AG04449 (cell line): ENCODE measurements around a stretch of chr17.

DNA sequence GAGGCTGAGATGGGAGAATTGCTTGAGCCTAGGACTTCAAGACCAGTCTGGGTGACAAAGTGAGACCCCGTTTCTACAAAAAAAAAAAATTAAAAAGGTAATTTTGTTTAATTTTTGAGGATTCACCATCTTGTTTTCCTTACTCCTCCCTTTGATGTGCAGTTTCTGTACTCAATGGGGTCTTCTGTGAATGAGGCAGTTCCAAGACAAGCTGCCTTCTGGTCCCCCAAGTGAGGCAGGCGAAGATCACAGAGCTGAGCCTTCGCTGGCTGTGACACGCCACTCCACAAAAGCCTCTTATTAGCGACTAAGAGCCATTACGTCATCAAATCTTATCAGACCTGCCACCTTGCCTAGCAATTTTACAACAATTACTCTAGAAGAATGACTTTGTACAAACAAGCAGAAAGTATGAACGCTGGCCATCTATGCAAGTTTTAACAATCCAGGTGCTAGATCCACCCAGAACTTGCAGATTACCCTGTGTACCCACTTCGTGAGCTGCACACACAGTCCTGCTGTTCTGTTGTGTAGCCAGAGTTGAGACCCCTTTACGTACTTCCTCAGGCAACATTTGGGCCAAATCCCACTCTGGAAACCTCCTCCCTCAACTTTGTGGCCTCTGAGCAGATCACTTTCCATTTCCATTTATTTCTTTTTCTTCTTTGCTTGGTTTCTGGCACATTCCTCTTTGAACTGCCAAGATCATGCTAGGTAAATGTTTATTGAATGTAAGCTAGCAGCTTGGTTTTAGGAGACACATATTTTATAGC lies 3.8 kb upstream of the ICAM2 start:
- RRBS: no CpG with 5 or more reads among the region's 9 CpGs

DNA sequence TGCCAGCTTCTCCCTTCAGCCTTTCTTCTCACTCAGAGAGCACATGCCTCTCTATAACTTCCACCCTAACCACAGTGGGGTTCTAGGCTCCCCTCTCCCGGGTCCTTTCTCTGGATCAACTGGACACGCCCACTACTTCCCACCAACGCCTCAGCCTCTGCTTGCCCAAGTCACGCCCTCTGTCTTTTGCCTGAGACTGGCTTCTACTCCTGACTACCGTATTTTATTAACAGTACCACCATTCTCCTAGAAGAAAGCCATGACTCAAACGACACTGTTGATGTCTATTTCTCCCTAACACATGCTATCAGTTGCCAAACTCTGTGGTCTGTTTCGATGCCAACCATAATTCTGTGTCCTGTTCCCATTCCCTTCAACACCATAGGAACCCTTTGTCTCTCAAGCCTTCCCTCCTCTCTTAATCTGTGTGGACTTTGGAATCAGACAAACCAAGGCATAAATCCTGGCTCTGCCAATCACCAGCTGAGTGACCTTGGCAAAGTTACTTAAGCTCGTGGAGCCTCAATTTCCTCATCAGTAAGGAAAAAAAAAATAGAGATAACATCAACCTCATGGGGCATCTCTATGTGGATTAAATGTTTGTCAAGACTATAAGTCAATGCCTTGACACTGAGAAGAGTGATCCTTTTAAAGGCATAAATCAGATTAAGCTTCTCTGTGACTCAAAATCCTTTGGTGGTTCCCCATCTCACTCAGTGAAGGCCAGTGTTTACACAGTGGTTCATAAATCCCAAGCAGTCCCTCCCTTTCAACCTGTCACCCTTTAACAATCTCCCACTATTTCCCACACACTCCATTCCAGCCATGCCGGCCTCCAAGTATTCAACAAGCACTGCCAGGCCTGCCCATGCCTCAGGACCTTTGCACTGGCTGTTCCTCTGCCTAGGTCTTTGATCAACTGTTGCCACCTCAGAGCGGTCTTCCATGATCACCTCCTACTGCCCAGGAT lies 45.7 kb downstream of the ERN1 start:
- RRBS: no CpG with 5 or more reads among the region's 10 CpGs

DNA sequence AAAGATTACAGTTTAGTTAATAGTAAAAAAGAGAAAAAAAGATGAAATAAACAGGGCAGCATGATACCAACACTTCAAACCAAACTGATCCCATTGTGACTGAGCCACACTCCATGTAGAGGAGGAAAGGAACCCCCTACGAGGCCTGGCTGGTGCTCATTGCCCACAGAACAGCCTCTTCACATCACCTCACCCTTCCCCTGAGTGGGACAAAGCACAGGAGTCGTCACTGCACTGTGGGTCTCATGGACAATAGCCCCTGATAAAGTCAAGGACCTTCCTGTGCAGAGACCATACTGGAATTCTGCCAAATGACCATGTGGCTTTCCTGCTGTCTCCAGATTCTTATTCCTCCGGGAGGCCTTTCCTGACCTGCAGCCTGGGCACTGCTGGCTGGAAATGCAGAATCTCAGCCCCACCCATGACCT lies 60.4 kb upstream of the ERN1 start:
- RRBS: no CpG with 5 or more reads among the region's 3 CpGs

DNA sequence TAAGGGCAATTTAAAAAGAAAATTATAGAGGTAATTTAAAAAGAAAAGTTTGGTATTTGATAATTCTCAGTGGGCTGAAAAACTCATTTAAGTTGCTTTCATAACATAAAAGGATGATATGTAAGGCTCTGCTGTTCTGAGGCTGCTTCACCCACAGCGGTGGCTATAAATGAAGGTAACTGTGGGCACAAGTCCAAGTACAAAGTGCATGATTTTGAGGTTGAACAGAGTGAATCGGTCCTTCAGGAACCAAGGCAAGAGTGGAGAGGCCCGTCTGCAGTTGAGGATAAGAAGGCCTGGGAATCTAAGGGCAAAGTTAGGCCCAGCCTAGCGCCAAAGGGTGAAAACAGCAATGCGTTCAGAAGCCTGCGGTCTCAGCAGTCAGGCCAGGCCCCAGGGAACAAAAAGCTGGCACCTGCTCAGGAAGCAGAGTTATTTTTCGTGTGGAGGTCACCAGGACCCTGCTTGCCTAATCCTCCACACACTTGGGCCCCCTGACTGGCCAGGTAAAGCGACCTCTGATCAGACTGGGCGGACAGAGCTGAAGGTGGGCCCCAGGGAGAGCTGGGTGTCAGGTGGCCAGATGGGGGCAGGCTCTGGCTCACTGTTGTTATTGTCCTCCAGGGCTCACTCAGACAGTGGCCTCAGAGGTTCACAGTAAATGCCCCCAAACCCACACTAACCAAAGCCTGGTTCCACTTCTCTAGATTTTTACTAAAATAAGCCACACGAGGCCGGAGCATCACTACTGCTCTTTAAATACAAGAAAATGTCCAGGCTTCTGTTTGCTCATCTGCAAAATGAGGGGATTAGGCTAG lies 46.5 kb downstream of the TEX2 start:
- RRBS: no CpG with 5 or more reads among the region's 11 CpGs

DNA sequence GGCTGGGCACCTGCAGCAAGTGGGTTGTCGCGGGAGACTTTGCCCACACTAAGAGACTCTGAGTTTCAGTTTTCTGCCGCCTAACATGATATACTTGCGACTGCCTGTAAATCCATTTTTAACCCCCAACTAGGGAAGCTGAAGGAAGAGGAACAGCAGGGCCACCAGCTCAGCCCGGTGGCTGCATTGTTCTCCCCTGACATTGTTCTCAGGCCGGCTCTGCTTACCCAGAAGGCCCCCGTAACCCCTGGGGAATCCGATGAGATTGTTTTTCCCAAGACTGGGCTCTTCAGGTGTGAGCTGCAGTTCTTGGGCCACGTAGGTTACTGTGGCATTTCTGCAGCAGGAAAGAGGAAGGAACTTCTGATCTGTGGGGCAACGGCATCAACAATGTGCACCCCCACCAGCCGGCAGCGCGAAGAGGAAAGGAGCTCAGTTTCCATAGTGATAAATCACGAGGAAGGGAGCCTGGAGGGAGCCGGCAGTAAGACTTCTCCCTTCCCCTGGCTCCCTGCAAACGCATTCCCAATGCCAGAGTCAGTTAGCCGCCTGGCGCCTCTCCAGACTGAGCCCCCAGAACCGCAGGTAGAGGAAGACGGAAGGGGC lies 21.3 kb upstream of the PECAM1 start:
- RRBS: no CpG with 5 or more reads among the region's 20 CpGs

- RRBS: no CpG with 5 or more reads among the region's 7 CpGs
These were observed 3.8 kb downstream of the DDX5 start for GRCh38 chr17:64502138-64502802.

- RRBS: no CpG with 5 or more reads among the region's 13 CpGs
These were observed 4.5 kb downstream of the CEP95 start for GRCh38 chr17:64511223-64511767.

- RRBS: no CpG with 5 or more reads among the region's 7 CpGs
These were observed 6.5 kb downstream of the CEP95 start for GRCh38 chr17:64513135-64513764.

GRCh38 chr17:64514825-64515391 lies 8.1 kb downstream of the CEP95 start:
- RRBS: no CpG with 5 or more reads among the region's 3 CpGs

- RRBS: no CpG with 5 or more reads among the region's 12 CpGs
These were observed 27.8 kb downstream of the CEP95 start for GRCh38 chr17:64534300-64535164.

DNA sequence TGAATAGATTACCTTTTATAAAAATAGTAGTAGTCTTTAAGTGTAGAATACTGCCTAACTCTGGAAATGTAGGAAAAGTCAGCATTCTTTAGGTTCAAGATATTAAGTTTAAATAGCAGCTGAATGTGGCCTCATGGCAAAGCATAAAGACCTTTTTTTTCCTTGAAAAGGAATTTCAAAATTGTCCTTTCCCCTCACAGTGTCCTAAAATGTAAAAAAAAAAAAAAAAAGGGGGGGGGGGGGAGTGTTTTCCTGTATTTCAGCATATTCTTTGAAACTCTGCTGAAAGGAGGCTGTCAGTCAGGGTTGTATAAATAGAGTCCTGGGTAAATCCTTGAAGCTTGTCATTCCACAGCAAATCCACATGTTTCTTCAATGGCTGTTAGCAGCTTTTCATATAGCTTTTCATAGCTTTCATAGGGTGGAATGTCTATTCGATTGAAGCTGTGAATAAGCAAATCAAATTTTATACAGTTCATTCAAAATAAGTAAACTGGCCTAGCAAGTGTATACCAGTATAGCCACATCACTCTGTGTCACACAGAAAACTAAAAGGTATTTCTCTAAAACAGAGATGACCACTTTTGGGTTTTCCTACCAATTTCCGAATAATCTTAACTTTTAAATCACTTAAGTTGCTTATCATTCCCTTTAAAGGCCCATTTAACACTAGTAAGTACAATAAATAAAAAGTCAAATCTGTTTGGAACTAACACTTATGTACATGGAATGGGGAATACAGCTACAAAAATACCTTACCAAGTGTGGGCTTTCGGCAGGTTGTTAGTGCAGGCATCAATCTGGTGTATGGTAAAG lies 38.9 kb downstream of the CEP95 start:
- RRBS: no CpG with 5 or more reads among the region's 3 CpGs

- RRBS: no CpG with 5 or more reads among the region's 6 CpGs
These were observed 50.3 kb downstream of the SMURF2 start for GRCh38 chr17:64611717-64612203.

- RRBS: no CpG with 5 or more reads among the region's 11 CpGs
These were observed 77.5 kb upstream of the SMURF2 start for GRCh38 chr17:64739356-64740194.

DNA sequence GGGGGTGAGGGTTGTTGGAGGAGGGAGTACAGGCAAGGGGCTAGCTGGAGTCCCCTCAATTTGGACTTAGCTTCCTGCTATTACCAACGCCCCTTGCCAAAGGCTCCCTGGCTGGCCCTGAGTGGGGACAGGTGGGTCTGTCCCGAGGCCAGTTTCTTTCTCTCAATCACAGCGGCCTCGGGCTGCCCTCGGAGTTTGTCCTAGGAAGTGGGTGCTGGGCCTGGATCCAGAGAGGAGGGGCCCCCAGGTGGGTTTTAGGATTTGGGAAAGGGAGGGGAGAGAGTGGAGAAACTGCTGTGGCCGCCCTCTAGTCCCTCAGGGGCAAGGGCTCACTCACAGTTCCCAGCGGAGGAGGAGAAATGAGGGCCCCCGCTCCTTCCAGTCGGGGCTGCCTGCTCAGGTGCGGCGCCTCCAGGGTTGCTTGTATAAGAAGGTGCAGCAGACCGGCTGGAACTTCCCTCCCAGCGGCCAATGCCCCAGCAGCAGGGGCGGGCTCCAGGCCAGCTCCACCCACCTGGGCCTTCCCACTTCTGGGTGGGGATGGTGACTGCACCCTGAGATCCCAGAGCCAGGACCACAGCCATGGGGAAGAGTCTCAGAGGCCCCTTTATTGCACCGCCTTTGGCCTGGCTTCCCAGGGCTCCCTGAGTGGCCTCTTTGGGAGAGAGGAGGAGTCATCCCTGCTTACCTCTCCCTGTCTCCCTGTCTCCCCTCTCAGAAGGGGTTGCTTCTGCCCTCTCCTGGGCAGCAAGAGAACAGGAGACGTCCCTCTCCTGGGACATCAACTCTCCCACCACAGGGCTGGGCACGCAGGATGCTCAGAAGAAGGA lies 111.9 kb upstream of the SMURF2 start:
- RRBS: no CpG with 5 or more reads among the region's 17 CpGs

GRCh38 chr17:65022817-65023694 lies 33.5 kb downstream of the GNA13 start:
- RRBS: no CpG with 5 or more reads among the region's 11 CpGs

DNA sequence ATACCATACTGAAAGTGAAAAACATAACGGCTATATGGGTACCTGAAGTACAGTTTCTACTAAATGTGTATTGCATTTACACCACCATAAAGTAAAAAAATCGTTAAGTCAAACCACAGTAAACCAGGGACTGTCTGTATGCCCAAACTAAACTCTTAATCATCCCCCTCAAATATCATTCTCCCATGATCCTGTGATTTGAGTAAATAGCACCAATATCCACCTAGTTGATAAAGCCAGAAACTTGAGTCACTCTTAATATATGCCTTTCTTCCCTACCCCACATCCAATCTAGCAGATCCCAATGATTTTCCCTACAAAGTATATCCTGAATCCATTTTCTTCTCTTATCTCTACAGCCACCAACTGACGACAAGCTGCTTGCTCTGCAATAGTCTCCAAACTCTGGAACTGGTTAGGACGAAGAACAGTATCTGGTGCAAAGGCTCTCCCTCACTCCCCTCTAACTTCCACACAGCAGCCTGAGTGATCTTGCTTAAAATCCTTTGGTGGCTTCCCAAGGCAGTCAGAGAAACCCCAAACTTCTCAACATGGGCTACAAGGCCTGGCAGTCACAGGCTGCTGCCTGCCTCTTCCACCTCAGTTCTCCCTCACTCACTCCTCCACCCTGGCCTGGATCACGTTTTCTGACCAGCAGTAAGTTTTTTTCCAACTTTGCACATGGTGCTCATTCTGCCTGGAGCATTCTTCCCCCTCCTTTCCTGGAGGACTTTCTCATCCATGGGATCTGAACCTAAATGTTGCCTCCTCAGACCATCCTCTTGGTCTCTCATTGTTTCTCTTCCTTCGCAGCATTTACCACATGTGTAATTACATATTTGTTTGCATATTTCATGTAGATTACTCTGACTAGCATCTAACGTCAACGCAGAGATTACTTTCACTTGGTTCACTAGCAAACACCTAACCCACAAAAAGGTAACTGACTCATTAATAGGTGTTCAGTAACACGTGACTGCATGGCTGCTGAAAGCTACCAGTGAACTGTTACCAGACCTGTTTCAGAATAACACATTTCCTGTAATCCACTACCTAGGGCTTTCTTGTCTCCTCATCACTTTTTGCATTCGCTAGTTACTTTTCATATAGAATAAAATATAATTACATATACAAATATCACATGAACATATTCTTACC lies 17.3 kb downstream of the GNA13 start:
- RRBS: no CpG with 5 or more reads among the region's 10 CpGs

DNA sequence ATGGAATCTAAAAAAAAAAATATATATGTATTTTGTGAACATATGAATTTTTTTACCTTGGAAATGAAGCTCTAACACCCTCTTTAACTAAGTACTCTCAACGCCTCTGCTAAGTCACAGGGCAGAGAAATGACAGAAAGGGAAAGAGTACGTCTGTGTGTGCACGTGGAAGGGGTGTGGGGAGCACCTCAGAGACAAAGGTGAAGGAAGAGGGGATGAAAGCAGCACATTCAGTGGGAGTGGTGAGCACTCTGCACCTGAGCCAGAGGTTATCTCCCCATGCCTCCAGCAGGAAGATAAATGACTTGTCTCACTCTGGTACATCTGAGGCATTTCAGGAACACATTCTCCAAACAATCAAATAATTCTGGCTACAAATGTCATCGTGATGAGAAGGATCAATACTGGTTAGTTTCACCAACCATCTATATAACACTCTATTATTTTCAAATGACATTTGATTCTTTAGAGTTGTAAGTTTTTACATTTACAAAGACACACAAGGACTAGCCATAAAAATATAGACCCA lies 15.0 kb downstream of the GNA13 start:
- RRBS: no CpG with 5 or more reads among the region's 4 CpGs

DNA sequence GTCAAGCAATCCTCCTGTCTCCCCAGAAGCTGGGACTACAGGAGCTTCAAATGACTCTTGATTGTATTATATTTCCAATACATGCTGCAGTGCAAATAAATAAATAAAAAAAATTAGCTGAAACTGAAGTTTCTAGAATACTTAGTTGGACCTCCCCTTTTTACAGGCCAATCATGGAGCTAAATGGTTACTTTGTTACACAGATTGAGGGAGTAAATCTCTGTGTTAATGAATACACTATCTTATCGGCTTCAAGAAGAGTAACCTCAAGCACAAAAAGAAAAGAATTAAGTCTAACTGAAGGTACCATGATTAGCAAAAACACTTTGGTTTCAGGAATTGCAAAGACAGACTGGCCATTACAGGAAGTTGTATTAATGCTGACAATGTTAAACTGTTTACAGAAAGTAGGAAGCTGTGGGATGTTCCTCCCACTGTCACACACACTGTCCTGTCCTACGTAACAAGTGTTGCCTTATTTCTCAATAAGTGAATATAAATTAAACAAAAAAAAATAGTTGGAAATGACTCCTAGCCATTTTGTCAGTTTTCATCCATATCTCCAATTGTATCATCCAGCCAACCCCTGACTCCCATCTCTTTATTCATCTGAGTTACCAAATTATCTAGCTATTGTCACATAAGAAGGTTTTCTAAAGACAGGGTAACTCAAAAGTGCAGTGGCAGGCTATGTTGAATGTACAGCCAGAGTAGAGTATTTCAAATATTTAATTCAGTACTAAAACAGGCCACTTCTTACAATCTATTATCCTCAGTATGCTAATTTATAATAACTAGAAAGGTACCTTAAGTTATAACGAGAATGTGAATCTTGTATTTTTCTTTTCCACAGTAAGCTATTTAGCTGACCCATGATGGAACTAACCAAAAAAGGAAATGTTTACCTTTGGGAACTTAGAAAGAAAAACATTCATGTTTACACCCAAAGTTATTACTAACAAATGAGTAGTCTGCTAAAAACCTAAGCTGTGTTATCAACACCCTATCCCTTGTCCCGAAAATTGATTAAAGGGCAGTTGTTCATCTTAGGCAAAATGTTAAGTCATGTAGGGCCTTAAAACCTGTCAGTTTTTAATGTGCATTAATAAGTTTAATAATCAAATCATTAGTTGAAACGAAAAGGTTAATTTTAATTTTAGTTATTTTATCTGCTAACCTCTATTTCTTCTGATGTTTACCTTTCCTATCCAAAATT lies 8.4 kb downstream of the GNA13 start:
- RRBS: no CpG with 5 or more reads among the region's 5 CpGs

DNA sequence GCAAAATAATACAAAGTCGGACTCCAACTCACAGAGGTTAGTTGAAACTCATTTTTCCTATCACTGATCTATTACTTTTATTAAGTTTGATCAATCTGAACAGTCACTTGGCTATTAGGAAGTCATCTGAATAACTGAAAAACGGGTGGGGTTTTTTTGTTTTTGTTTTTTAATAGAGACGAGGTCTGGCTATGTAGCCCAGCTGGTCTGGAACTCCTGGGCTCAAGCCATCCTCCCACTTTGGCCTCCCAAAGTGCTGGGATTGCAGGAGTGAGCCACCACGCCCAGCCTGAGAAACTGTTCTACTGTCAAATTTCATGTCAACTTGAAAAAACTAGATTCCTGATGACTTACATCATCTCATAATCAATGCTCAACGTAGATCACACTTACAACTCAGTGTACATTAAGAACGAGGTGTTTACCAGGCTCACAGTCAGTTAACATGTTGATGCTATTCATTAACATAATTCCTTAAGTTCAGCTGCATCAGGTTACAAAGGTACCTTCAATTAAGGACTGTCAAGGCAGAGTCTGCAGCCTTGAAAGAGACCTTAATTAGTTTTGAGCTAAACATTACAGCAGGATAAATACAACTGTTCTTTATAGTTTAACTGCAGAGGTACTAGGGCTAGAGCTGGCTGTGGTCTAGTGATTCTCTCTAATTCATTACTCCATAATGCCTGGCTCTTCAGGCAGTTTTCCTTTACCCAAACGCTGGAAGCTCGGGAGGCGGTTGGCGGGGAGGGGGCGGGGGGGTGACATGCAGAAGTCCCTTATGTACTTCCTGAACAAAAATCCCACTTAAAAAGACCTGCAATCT lies 2.0 kb downstream of the GNA13 start:
- RRBS: no CpG with 5 or more reads among the region's 11 CpGs

- RRBS: no CpG with 5 or more reads among the region's 2 CpGs
These were observed 9.4 kb upstream of the GNA13 start for GRCh38 chr17:65066080-65066283.